A673 (cell line): ENCODE data around the genes ABCA8 and ABCA5.

GRCh38 chr17:68195984-68196785, 51.7 kb upstream of the AMZ2 start:
- PRO-cap: no peak

DNA sequence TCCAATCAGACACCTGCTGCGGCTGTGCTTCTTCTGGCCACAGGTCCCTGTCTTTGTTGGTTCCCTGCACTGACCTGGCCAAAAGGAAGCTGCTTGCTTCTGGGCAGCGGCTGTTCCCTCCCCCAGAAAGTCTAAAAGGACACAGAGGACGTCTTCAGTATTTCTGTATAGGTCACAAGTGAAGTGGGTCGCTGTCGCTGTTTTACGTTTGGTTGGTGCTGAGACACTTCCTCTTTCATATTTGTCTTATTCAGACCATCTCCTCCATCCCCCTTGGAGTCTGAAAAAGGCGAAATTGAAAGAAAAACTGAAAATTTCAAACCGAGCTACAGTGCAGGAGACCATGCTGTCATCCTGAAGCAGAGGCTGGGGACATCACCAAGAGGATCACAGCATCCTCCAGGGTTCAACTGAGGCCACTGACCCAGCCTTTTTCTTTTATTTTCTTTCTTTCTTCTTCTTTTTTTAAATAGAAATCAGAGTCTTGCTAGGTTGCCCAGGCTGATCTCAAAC, 10.0 kb upstream of the AMZ2 start:
- PRO-cap: no peak

DNA sequence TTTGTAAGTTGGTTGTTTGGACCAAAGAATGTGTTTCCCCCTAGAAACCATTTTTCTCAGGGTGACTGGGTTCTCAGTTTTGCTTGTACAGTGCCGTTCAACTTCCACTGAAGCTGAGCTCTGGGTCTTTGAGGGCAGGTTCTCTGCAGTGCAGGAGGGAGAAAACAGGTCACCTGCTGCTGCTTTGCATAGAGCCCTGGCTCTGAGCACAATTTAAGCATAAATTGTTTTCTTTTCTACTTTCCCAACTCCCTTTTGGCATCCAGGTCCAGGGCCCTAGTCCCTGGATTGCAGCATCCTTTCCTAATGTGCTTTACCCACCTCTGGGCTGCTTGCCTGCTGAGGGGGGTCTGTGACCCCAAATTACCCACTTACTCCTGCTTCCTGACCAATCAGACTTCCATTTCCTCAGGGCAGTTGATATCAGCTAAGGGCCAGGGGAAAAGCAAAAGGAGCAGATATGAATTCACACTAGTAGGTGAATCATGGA, 8.8 kb upstream of the AMZ2 start:
- PRO-cap: no peak

DNA sequence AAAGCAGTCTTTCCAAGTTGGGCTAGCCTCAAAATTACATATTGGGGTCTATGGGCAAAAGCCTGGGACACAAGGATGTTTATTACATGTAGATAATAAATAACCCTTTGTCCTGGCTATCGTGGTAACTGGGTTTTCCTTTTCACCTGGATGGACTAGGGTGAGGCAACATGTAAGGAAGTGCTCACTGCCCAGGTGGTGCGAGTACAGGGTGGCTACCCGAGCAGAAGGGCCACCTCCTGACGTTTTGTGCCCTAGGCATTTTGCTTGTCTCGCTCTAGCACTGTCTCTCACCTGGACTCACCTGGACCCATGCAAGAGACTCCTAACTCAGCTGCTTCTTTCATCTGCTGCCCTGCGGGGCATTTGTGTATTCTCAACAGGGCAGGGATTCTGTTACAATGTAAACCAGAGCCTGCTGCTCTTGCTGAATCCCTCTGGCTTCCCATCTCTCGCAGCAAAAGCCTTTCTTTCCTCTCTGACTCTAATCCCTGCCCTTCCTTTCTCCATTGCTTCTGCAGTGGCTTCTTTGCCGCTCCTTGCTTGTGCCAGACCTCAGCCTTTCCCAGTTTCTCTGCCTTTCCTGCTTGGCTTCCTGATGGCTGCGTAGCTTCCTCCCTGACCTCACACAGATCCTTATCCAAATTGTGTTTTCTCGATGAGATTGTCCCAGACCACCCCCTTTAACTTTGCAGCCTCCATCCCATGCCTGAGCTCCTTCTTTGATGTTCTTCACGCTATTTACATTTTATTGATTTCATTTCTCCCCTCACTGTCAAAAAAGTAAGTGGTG, 10.1 kb downstream of the ARSG start:
- PRO-cap: no peak

- PRO-cap: no peak
These were observed 27.1 kb downstream of the ARSG start for GRCh38 chr17:68318238-68318990.

- PRO-cap: no peak
These were observed 79.4 kb downstream of the ARSG start for GRCh38 chr17:68370789-68371010.

- PRO-cap: no peak
These were observed 19.8 kb downstream of the WIPI1 start for GRCh38 chr17:68437459-68437879.

DNA sequence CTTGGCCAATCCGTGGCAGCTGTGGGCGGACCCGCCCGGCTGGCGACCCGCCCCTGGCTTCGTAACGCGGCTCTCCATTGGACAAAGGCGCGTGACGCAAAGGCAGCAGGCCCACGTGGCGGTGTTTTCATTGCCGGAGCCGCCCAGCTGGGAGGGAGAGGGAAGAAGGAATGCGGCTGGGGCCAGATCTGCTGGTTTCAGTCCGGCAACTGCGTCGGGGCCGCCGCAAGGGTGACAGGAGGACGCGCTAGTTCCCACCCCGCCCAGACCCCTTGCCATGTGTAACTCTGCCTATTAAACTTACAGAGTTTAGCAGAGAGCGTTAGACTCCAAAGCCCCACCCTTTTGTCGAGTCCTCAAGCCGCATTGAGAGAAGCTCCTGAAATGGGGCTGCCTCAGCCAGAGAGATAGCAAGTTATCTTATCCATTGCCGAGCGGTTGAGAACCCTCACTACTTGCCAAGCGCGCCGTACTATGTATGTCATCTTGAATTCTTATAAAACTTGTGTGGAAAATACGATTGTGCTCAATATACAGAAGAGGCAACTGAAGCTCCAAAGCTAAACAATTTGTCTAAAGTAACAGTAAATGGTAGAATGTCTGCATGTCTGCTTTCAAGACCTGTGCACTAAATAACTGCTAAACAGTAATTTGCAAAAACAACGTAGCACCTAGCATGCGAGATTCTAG, 584 bp upstream of the WIPI1 start:
- PRO-cap: unidirectional peak, plus-strand start at position 200 of the sequence

DNA sequence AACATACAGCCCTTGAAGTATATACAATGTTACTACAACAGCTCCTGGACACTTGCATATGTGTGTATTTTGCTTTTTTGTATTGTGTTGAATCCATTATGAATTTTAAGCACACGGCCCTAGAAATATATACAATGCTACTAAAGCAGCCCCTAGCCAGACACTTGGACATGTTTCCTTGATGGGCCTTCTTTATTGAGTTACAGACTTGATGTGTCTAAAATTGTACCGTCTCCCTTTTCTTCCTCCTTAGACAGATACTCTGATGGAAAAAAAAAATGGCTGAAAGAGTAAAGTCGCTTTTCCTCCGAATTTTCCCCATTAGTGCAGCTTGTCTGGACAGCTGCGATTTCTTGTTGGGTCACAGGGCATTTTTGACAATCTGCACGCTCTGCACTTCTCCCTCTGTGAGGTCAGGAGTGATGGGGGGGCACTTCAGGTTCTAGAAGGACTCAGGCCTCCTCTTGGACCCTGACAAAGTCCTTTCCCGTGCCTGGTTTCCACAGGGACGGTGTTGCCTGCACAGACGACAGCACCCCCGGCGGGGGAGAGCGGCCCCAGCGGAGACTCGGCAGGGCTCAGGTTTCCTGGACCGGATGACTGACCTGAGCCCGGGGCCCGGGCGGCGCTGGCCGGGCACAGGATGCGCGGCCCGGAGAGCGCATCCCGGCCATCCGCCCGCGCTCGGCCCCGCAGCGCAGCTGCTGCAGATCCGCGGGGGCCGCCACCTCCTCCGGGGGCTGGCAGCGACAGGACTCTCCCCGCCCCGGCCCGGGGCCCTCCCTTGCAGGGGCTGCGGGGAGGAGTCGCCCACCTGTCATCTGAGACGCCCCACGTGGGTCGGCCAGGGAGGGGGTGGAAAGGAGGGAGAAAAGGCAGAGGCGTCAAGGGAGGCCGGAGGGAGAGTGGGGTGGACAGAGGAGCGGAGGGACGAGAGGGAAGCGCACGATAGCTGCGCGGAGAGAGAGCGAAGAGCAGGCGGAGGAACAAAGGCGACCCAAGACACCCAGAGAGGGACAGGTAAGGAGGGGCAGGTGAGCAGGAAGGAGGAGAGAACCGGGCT, 776 bp upstream of the PRKAR1A start:
- PRO-cap: bidirectional peak, plus-strand start at position 917 of the sequence, minus-strand start at position 703 of the sequence

- PRO-cap: unidirectional peak, minus-strand start at chr17:68513345
These were observed 1.1 kb downstream of the PRKAR1A start for GRCh38 chr17:68513082-68513879.

GRCh38 chr17:68516805-68517072, 4.5 kb downstream of the PRKAR1A start:
- PRO-cap: no peak

GRCh38 chr17:68525700-68525999, 13.4 kb downstream of the PRKAR1A start:
- PRO-cap: no peak

GRCh38 chr17:68955150-68955701, at the start of gene ABCA8:
Gene ABCA8, minus strand, starts transcription at chr17:68955392.
- PRO-cap: no peak

- PRO-cap: bidirectional peak, plus-strand start at chr17:69326577, minus-strand start at chr17:69326457; bidirectional peak, plus-strand start at chr17:69327270, minus-strand start at chr17:69327074
These were observed at the start of gene ABCA5 for GRCh38 chr17:69326383-69327411. Gene ABCA5, minus strand, starts transcription at chr17:69327133.

DNA sequence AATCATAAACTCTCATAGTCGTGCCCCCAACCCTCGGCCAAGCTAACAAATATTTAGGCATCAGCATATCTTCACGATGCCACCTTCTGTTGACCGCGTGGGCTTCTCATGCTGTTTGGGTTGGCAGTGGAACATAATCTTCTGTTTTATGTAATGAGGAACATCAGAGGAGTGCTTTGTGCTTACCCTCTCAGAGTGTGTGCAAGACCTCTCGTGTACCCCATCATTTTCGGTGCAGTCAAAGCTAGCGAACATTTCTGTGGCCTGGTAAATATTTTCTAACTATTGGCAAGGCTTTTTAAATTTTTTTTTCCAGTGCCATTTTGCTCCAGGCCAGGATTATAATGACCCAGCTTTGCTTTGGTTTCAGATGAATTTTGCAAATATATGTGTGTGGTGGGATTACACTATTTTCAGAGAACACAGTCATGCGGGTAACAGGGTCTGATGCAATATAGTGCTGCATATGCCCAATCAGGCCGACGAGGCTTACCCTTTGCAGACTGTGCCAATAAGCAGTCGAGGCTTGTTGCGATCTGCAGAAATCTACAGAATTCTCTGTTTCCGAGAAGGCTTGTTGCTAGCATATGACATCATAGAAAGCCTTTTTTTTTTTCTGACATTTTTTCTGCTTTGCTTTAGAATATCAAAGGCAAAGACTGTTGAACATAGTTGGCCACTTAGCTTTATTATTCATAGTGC, 86.9 kb downstream of the MAP2K6 start:
- PRO-cap: bidirectional peak, plus-strand start at position 492 of the sequence, minus-strand start at position 518 of the sequence

DNA sequence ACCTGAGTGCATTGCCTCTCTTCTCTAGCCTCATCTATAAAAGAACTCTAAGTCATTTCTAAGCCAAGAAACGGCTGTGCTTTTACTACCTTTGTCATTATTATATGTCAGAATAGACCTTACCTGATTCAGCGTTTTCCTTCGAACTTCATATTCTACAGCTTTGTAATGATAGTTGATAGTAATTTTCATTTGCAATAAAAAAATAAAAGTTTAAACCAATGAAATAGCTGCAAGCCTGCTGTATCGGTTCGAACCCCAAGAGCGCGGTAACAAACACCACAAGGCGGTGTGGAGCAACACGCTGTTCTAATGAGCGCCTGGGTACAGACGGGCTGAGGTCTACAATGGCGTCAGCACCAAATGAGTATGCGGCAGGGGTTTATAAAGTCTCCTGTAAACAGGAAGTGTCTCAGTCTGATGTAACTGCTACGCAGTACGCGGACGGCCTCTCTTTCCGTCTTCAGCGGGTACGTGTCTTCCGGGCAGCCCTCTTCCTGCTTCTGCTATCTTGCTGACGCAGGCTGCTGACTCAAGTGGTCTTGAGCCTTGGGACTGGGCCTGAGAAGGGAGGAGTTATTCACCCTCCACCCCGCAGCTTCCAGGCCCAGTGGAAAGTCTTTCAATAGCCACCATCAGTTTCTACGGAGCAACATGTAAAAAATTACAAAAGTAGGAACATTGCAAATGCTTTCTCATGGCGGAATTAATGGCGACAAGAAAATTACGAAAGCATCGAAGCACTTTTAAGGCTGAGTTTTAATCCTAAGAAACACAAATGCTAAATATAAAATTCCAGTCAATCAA, 40.6 kb upstream of the KCNJ2 start:
- PRO-cap: no peak

DNA sequence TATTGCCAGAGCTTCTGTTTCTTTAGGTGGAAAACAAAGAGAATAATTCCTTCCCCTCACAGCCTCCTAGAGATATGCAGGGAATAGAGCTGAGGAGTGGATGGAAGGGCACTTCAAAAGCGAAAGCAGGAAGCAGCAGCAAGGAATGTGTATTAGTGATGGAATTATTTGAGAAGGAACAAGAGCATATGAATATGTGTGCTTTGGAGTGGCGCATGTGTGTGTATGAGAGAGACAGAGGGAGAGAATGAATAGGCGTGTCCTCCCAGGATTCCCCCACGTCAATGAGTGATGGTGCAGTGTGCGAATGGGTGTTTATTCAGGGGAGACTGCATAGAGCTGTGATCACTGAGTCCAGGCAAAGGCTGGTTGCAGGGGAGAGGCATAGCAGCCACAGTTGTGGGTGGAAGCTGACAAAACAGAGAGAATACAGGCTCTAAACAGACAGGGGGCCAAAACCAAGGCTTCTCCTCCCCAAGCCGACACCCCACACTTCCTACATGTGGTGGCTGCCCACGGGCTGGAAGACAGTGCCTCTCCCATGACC, 10.2 kb upstream of the SOX9 start:
- PRO-cap: no peak

DNA sequence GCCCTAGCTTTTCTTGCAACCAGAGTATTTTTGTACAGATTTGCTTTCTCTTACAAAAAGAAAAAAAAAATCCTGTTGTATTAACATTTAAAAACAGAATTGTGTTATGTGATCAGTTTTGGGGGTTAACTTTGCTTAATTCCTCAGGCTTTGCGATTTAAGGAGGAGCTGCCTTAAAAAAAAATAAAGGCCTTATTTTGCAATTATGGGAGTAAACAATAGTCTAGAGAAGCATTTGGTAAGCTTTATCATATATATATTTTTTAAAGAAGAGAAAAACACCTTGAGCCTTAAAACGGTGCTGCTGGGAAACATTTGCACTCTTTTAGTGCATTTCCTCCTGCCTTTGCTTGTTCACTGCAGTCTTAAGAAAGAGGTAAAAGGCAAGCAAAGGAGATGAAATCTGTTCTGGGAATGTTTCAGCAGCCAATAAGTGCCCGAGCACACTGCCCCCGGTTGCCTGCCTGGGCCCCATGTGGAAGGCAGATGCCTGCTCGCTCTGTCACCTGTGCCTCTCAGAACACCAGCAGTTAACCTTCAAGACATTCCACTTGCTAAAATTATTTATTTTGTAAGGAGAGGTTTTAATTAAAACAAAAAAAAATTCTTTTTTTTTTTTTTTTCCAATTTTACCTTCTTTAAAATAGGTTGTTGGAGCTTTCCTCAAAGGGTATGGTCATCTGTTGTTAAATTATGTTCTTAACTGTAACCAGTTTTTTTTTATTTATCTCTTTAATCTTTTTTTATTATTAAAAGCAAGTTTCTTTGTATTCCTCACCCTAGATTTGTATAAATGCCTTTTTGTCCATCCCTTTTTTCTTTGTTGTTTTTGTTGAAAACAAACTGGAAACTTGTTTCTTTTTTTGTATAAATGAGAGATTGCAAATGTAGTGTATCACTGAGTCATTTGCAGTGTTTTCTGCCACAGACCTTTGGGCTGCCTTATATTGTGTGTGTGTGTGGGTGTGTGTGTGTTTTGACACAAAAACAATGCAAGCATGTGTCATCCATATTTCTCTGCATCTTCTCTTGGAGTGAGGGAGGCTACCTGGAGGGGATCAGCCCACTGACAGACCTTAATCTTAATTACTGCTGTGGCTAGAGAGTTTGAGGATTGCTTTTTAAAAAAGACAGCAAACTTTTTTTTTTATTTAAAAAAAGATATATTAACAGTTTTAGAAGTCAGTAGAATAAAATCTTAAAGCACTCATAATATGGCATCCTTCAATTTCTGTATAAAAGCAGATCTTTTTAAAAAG, 4.6 kb downstream of the SOX9 start:
- PRO-cap: no peak

GRCh38 chr17:72337195-72337593, 216.4 kb downstream of the SOX9 start:
- PRO-cap: no peak

DNA sequence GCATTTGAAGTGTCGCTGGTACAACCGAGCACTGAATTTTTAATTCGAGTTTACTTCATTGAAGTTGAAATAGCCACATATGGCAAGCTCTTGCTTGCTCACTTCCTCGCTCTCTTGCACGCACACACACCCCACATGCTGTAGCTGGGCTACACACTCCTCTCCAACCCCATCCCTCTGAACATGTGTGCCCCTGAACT, 216.8 kb downstream of the SOX9 start:
- PRO-cap: no peak